GM12878 (cell line): ENCODE measurements around a stretch of chr1.

- RAMPAGE, long total RNA, result no peak
- RRBS, 2 experiments, result no CpG with 5 or more reads among the region's 12 CpGs
CAGE:
- cytosol, long polyA minus RNA, result no peak
- cytosol, long polyA plus RNA, result no peak
- long polyA plus RNA, result no peak
- nucleolus, long total RNA, result no peak
- nucleus, long polyA plus RNA, result no peak
- nucleus, long total RNA, result no peak
These were observed 25.6 kb downstream of the ATP1A1 start for GRCh38 chr1:116398451-116399247.

DNA sequence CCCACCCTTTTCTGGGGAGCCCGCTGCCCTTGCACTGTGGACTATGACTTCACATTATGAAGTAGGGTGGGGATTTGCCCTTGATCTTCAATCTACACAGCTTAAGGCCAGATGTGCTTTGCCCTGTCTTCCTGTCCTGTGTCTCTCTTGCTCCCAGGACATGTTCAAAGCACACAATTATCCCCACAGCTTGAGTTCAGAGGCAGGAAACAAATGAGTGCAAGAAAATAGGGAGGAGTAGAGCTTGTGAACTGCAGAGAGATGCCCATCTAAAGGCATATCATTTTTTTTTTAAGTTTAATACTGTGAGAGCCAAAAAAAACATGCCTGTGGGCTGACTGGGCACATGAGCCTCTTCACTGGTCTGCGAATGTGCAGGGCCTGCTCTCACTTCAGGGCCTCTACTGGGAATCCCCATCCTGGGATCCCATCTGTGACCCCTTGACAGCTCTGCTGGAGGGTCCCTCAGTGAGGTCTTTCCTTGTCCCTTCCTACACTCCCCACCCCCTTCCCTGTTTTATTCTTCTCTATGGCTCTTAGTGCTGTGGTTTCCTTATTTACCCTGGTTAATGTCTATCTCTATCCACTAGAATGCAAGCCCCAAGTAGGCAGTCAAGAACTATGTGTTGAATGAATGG lies 61.5 kb downstream of the CD58 start:
- RAMPAGE, long total RNA, result no peak
- RRBS, 2 experiments, result no CpG with 5 or more reads among the region's 2 CpGs
CAGE:
- cytosol, long polyA minus RNA, result no peak
- cytosol, long polyA plus RNA, result no peak
- long polyA plus RNA, result no peak
- nucleolus, long total RNA, result no peak
- nucleus, long polyA plus RNA, result no peak
- nucleus, long total RNA, result no peak

- RAMPAGE, long total RNA, result no peak
- RRBS, 2 experiments, result no CpG with 5 or more reads among the region's 1 CpG
CAGE:
- cytosol, long polyA minus RNA, result no peak
- cytosol, long polyA plus RNA, result no peak
- long polyA plus RNA, result no peak
- nucleolus, long total RNA, result no peak
- nucleus, long polyA plus RNA, result no peak
- nucleus, long total RNA, result no peak
These were observed 897 bp upstream of the CD58 start for GRCh38 chr1:116571780-116572065.

DNA sequence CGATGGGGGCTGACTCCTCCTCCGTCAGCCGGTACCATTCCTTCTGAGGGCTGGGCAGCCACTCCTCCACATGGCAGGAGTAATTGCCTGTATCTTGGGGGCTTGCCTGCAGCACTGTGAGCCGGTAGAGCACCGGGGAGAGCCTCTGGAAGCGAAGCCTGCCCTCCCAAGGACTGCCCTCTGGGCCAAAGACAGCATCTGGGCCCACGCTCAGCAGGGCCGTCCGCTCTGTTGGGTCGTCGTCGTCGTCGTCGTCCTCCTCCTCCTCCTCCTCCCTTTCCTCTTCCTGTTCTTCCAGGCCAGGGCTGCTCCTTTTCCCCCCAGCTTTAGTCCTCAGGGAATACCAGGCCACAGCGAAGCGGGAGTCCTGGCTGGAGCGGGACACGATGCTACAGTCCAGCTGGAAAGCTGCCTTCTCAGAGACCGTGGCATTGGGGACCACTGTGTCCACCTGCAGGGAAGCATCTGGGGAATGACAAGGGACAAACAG lies 8.6 kb upstream of the CD58 start:
- RAMPAGE, long total RNA, result no peak
- RRBS, 2 experiments, result 61 to 81% methylated on average over 2 of the region's 20 CpGs
CAGE:
- cytosol, long polyA minus RNA, result no peak
- cytosol, long polyA plus RNA, result no peak
- long polyA plus RNA, result no peak
- nucleolus, long total RNA, result no peak
- nucleus, long polyA plus RNA, result no peak
- nucleus, long total RNA, result no peak

DNA sequence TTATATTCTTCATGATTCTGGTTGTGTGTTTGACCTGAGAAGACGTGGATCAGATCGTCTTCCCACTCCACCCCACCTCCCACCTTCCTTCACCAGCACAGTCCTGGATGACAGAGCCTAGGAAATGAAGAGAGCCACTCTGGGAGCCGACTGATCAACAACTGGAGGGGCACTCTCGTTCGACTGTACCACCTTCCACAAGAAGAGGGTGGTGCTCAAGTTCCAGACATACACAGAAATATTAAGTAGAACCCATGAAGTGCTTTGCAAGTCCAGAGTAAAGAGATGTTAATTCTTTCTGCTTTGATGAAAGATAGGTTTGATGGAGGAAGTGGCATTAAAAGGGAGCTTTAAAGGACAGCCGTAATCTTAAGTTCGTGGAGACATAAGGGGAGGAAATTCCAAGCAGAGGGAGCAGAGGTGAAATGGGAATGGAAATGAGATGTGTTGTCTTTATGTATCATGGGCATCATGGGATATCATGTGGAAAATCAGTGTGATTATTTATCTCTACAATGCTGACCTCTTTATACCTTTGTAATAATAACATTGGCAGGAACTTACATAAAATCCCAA lies 46.5 kb downstream of the CD2 start:
- RAMPAGE, long total RNA, result no peak
- RRBS, 2 experiments, result no CpG with 5 or more reads among the region's 7 CpGs
CAGE:
- cytosol, long polyA minus RNA, result no peak
- cytosol, long polyA plus RNA, result no peak
- long polyA plus RNA, result no peak
- nucleolus, long total RNA, result no peak
- nucleus, long polyA plus RNA, result no peak
- nucleus, long total RNA, result no peak

DNA sequence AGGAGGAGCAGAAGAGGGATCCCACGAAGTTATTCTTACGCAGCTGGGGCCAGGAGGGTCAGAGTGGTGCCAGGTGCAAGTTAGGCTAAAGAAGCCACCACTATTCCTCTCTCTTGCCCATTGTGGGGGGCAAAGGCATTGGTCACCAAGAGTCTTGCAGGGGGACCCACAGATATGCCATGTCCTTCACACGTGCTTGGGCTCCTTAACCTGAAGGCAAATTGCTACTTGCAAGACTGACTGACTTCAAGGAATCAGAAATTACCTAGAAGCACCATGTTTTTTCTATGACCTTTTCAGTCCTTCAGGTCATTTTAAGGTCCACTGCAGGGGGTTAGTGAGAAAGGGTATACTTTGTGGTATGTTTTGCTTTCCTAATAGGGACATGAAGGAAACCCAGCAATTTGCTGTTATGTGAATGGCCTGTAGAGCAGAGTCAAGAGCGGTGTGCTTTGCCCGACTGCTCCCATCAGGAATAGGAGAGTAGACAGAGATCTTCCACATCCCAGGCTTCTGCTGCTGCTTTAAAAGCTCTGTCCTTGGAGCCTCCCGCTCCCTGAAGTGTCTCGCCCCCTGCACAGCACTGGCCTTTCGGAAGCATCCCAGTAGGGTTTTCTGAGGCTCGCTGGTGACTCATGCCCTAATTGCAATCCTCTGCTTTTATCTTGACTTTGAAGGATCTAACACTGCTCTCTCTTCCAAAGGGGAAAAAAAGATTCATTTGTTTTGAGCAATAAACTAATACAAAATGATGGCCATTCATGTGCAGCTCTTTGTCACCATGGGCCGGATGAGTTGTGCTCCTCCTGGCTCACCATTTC lies 13.5 kb upstream of the CD101 start:
- RAMPAGE, long total RNA, result no peak
- RRBS, 2 experiments, result 53% methylated on average over 1 of the region's 10 CpGs; no CpG with 5 or more reads in 1 of the 2 experiments
CAGE:
- cytosol, long polyA minus RNA, result no peak
- cytosol, long polyA plus RNA, result no peak
- long polyA plus RNA, result no peak
- nucleolus, long total RNA, result no peak
- nucleus, long polyA plus RNA, result no peak
- nucleus, long total RNA, result no peak

DNA sequence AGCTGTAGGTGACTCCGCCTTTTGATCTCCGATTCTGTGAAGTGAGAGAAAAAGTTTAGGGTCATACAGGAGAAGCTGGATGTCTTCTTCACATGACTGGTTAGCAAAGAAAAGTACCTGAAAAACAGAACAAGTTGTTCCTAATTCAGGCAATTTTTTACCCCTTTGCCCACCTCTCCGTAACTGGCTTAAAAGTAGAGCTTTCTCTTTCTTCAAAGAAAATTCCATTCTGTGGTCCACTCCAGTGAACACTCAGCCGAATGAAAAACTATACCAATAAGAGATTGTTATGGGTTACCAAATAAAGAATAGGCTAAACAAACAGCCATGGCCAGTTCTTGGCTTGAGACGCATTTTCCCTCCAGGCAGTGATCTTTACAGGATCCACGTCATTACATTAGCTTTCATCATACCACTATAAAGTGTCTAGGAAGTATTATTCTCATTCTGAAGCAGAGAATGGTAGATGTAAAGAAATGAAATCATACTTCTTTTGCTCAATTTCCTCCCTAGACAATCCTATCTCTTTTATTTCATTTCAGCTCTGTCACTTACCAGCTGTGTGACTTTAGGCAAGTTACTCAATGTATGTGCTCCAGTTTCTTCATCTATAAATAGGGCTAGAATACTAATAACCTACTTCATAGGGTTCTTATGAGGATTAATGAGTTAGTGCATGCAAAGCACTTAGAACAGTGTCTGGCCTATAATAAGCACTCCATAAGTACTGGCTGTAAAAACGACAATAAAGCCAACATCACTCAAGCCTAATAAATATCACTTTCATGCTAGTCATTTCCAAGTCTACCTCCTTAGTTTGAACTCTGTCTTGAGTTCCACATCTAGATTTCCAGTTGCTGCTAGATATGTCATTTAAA lies 26.4 kb upstream of the TRIM45 start:
- RAMPAGE, long total RNA, result no peak
- RRBS, 2 experiments, result no CpG with 5 or more reads among the region's 7 CpGs
CAGE:
- cytosol, long polyA minus RNA, result no peak
- cytosol, long polyA plus RNA, result no peak
- long polyA plus RNA, result no peak
- nucleolus, long total RNA, result no peak
- nucleus, long polyA plus RNA, result no peak
- nucleus, long total RNA, result no peak

- RAMPAGE, long total RNA, result no peak
- RRBS, 2 experiments, result 2% methylated on average over 4 of the region's 24 CpGs; no CpG with 5 or more reads in 1 of the 2 experiments
CAGE:
- cytosol, long polyA minus RNA, result no peak
- cytosol, long polyA plus RNA, result no peak
- long polyA plus RNA, result no peak
- nucleolus, long total RNA, result no peak
- nucleus, long polyA plus RNA, result no peak
- nucleus, long total RNA, result no peak
These were observed 1.4 kb upstream of the MAN1A2 start for GRCh38 chr1:117365540-117366586.

- RAMPAGE, long total RNA, result no peak
- RRBS, 2 experiments, result no CpG with 5 or more reads among the region's 10 CpGs
CAGE:
- cytosol, long polyA minus RNA, result no peak
- cytosol, long polyA plus RNA, result no peak
- long polyA plus RNA, result no peak
- nucleolus, long total RNA, result no peak
- nucleus, long polyA plus RNA, result no peak
- nucleus, long total RNA, result no peak
These were observed 13.6 kb upstream of the TENT5C start for GRCh38 chr1:117592117-117592854.

GRCh38 chr1:117606376-117607382 lies 831 bp downstream of the TENT5C start:
- RAMPAGE, long total RNA, result no peak
- RRBS, 2 experiments, result 1 to 2% methylated on average over 10 of the region's 66 CpGs
CAGE:
- cytosol, long polyA minus RNA, result no peak
- cytosol, long polyA plus RNA, result no peak
- long polyA plus RNA, result no peak
- nucleolus, long total RNA, result no peak
- nucleus, long polyA plus RNA, result no peak
- nucleus, long total RNA, result no peak

- RAMPAGE, long total RNA, result no peak
- RRBS, 2 experiments, result no CpG with 5 or more reads among the region's 2 CpGs
CAGE:
- cytosol, long polyA minus RNA, result no peak
- cytosol, long polyA plus RNA, result no peak
- long polyA plus RNA, result no peak
- nucleolus, long total RNA, result no peak
- nucleus, long polyA plus RNA, result no peak
- nucleus, long total RNA, result no peak
These were observed 27.0 kb downstream of the TENT5C start for GRCh38 chr1:117632938-117633216.

DNA sequence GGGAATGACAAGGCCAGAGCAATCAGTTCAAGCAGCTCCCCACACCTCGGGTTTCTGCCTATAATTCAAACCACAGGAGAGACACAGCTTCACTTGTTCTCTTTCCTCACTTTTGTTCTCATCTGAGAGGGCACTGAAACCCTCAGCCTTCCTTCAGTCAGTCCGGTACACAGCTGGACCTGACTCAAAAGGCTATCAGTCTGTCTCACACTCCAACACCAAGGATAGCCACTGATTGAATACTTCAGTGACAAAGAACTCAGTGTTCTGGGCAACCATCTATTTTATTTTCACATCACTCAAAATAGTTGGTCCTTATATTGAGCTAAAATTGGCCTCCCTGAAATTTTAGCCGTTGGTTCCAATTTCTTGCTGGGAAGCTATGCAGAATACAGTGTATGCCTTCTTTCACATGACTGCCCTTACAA lies 70.2 kb downstream of the TENT5C start:
- RAMPAGE, long total RNA, result no peak
- RRBS, 2 experiments, result no CpG with 5 or more reads among the region's 3 CpGs
CAGE:
- cytosol, long polyA minus RNA, result no peak
- cytosol, long polyA plus RNA, result no peak
- long polyA plus RNA, result no peak
- nucleolus, long total RNA, result no peak
- nucleus, long polyA plus RNA, result no peak
- nucleus, long total RNA, result no peak

- RAMPAGE, long total RNA, result no peak
- RRBS, 2 experiments, result no CpG with 5 or more reads among the region's 1 CpG
CAGE:
- cytosol, long polyA minus RNA, result no peak
- cytosol, long polyA plus RNA, result no peak
- long polyA plus RNA, result no peak
- nucleolus, long total RNA, result no peak
- nucleus, long polyA plus RNA, result no peak
- nucleus, long total RNA, result no peak
These were observed 80.6 kb downstream of the TENT5C start for GRCh38 chr1:117686428-117686814.

DNA sequence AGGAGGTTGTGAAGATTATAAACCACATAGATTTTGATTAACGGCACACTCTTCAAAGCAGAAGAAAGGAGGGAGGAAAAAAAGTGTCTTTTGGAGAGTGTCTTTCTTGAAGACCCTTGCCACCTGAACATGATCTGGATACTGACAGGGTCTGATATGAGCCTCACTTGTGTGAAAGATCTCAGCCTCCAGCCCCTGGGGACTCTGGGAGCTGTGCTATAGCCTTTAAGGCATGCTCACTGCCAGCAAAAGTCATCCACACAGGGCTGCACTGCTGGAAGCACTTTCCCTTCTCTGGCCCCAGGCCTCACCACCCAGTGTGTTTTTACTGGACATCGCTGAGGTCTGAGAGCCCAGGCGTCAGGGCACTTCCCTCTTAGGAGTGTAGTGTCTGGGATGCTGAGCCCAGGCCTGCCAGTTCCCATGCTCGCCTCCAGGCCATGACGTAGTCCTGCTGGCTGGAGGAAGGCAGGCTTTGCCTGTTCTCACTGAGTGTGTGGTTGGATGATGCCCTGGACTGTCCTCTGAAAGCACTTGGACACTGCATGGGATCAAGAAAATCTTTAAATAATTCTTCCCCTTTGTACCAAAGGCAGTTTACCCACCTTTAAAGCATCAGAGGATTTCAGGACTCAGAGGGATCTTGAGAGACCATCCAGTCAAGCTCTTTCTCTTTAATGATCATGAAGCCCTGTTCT lies 101.2 kb downstream of the GDAP2 start:
- RAMPAGE, long total RNA, result no peak
- RRBS, 2 experiments, result no CpG with 5 or more reads among the region's 5 CpGs
CAGE:
- cytosol, long polyA minus RNA, result no peak
- cytosol, long polyA plus RNA, result no peak
- long polyA plus RNA, result no peak
- nucleolus, long total RNA, result no peak
- nucleus, long polyA plus RNA, result no peak
- nucleus, long total RNA, result no peak

- RAMPAGE, long total RNA, result no peak
- RRBS, 2 experiments, result no CpG with 5 or more reads among the region's 2 CpGs
CAGE:
- cytosol, long polyA minus RNA, result no peak
- cytosol, long polyA plus RNA, result no peak
- long polyA plus RNA, result no peak
- nucleolus, long total RNA, result no peak
- nucleus, long polyA plus RNA, result no peak
- nucleus, long total RNA, result no peak
These were observed 30.5 kb downstream of the WDR3 start for GRCh38 chr1:117960131-117960330.

DNA sequence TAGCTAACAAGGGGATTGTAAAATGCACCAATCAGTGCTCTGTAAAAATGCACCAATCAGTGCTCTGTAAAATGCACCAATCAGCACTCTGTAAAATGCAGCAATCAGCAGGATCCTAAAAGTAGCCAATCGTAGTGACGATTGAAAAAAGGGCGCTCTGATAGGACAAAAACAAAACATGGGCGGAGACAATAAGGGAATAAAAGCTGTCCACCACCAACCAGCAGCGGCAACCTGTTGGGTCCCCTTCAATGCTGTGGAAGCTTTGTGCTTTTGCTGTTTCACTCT lies 1.8 kb upstream of the SPAG17 start:
- RAMPAGE, long total RNA, result no peak
- RRBS, 2 experiments, result no CpG with 5 or more reads among the region's 5 CpGs
CAGE:
- cytosol, long polyA minus RNA, result no peak
- cytosol, long polyA plus RNA, result no peak
- long polyA plus RNA, result no peak
- nucleolus, long total RNA, result no peak
- nucleus, long polyA plus RNA, result no peak
- nucleus, long total RNA, result no peak

- RAMPAGE, long total RNA, result no peak
- RRBS, 2 experiments, result no CpG with 5 or more reads among the region's 5 CpGs
CAGE:
- cytosol, long polyA minus RNA, result no peak
- cytosol, long polyA plus RNA, result no peak
- long polyA plus RNA, result no peak
- nucleolus, long total RNA, result no peak
- nucleus, long polyA plus RNA, result no peak
- nucleus, long total RNA, result no peak
These were observed 2.2 kb downstream of the HAO2 start for GRCh38 chr1:119370626-119371274.

GRCh38 chr1:119379100-119379643 lies 10.6 kb downstream of the HAO2 start:
- RAMPAGE, long total RNA, result no peak
- RRBS, 2 experiments, result no CpG with 5 or more reads among the region's 1 CpG
CAGE:
- cytosol, long polyA minus RNA, result no peak
- cytosol, long polyA plus RNA, result no peak
- long polyA plus RNA, result no peak
- nucleolus, long total RNA, result no peak
- nucleus, long polyA plus RNA, result no peak
- nucleus, long total RNA, result no peak

GRCh38 chr1:119631353-119632093 lies 16.5 kb downstream of the ZNF697 start:
- RAMPAGE, long total RNA, result no peak
- RRBS, 2 experiments, result 0% methylated on average over 1 of the region's 40 CpGs; no CpG with 5 or more reads in 1 of the 2 experiments
CAGE:
- cytosol, long polyA minus RNA, result no peak
- cytosol, long polyA plus RNA, result no peak
- long polyA plus RNA, result no peak
- nucleolus, long total RNA, result no peak
- nucleus, long polyA plus RNA, result no peak
- nucleus, long total RNA, result no peak

- RAMPAGE, long total RNA, result no peak
- RRBS, 2 experiments, result no CpG with 5 or more reads among the region's 2 CpGs
CAGE:
- cytosol, long polyA minus RNA, result no peak
- cytosol, long polyA plus RNA, result no peak
- long polyA plus RNA, result no peak
- nucleolus, long total RNA, result no peak
- nucleus, long polyA plus RNA, result no peak
- nucleus, long total RNA, result no peak
These were observed 620 bp downstream of the HMGCS2 start for GRCh38 chr1:119767953-119768617.